T-cell (primary cell): ENCODE data around the genes ZNF37A, RET and RASGEF1A.

DNA sequence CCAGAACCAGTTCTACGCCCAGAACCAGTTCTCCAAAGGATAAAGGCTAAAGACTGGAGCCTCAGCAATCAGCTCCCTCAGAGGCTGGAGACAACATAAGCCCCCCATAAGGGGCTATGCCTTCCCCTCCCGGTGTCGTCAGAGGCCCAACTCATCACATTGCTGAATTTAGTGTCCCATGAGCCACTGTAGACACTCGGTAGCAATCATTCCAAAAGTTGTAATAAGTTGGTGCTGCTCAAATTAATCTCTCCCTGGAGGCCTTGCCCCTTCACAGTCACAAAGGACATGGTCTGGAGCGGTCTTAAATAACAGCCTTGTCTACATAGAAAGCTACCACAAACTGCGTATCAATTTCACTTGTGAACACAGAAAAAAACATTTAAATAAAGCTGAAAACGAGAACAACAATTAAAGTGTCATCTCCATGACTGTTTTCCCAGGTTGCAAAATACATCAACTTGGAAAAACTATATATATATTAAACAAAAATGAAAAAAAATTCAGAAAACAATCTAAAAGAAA lies 35.4 kb downstream of the ZNF248 start:
- PRO-cap, 7 experiments = no peak in any of the 7 experiments

GRCh38 chr10:37857877-37858453 lies 555 bp upstream of the ZNF248 start:
- PRO-cap, 7 experiments = peak in 3 of 7 experiments; most common plus-strand start chr10:37858129 (in 1); most common minus-strand start chr10:37858221 (in 3)

GRCh38 chr10:38016743-38017159 lies 6.3 kb downstream of the ZNF33A start:
- PRO-cap, 7 experiments = no peak in any of the 7 experiments

- PRO-cap, 7 experiments = peak in 7 of 7 experiments; most common plus-strand start chr10:38094365 (in 7); most common minus-strand start chr10:38094746 (in 7)
Observed at GRCh38 chr10:38094121-38095203, at the start of gene ZNF37A. ZNF37A (plus strand) TSS chr10:38094337.

- PRO-cap, 7 experiments = no peak in any of the 7 experiments
Observed at GRCh38 chr10:38107191-38107772, 13.1 kb downstream of the ZNF37A start.

GRCh38 chr10:38122846-38123519 lies 28.8 kb downstream of the ZNF37A start:
- PRO-cap, 7 experiments = no peak in any of the 7 experiments

DNA sequence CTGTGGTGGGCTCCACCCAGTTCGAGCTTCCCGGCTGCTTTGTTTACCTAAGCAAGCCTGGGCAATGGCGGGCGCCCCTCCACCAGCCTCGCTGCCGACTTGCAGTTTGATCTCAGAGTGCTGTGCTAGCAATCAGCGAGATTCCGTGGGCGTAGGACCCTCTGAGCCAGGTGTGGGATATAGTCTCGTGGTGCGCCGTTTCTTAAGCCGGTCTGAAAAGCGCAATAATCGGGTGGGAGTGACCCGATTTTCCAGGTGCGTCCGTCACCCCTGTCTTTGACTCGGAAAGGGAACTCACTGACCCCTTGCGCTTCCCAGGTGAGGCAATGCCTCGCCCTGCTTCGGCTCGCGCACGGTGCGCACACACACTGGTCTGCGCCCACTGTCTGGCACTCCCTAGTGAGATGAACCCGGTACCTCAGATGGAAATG lies 1513.6 kb downstream of the ZNF37A start:
- PRO-cap, 7 experiments = no peak in any of the 7 experiments

DNA sequence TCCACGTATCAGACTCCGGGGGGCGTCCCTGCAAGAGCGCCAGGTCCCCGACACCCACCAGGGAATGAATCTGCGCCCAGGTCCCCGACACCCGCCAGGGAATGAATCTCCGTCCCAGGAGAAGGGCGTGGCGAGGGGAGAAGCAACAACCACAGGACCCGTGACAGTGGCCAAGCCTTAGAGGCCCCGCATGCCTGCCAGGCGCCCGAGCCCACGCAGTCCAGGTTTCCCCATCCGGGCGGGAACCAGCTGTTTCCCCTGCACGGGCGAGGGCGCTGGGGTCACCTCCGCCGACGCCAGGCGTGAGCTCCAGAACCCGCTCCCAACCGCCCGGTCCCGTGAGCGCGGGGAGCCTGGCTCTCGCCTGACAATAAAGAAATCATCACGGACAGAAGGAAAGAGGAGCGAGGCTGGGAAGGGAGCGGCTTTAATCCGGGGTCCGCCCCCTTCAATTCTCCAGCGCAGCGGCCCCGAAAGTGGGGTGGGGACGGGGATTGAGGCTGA lies 29.0 kb upstream of the BMS1 start:
- PRO-cap, 7 experiments = no peak in any of the 7 experiments

GRCh38 chr10:42781696-42782284 lies 805 bp upstream of the BMS1 start:
- PRO-cap, 7 experiments = no peak in any of the 7 experiments

DNA sequence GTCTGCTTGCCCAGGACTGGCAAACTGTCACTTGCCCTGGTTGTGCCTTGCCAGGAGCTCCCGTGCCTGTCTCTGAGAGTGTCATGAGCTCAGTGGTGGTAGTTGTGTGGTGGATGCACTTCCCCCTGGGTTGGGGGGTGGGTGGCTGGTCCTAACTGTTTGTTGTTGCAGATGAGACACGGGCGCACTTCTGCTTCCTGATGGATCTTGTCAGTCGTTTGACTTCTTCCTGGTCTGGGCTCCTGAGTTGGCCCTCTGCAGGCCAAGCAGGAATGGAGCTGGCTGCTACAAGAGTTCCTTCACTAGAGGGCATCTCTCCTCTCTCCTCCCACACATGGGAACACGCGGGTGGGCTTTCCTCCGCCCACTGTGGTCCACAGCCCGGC lies 81.9 kb downstream of the BMS1 start:
- PRO-cap, 7 experiments = no peak in any of the 7 experiments

- PRO-cap, 7 experiments = no peak in any of the 7 experiments
Observed at GRCh38 chr10:43044133-43045005, 32.5 kb upstream of the RET start.

- PRO-cap, 7 experiments = no peak in any of the 7 experiments
Observed at GRCh38 chr10:43076831-43077698, at the start of gene RET. RET (plus strand) TSS chr10:43077069.

DNA sequence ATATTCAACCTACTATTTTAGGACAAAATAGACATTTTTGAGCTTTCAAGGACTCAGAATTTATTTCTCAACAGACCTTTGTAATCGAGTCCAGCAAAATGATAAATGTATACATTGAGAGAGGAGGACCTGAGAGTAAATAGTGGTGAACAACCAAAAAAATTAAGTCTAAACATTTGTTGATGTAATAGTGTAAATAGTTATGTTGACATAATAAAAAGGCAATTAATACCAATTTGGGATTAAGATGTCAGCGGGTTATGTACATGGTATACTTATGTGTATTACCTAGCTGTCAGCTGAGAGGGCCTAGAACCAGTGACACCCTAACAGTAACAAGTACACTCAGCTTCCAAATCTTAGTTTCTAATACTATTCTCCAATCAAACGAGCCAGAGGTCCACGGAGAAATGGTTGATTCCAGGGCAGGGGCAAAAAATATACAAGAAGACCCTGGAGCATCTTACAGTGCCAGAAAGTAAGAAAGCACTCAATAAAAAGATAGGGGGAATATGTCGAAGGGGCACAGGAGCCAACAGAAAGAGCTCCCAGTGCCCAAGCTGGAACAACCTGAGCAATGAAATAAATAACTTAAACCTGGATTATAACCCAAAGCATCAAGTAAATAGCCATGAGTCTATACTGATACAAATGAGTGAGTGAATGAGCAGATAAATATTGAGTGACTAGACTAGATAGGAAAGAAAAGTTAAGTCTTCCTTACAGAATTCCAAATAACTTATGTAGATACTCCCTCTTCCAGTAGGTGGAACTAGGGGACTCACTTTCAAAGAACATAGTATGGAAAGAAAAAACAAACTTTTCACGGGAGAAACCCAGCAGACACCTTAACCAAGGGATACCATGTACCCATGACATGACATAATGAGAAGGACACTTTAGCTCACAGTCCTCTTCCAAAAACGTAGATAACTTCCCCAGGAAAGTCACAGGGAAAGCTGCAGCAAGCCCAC lies 32.0 kb downstream of the CSGALNACT2 start:
- PRO-cap, 7 experiments = no peak in any of the 7 experiments

- PRO-cap, 7 experiments = peak in 1 of 7 experiments; most common plus-strand start chr10:43226088 (in 1)
Observed at GRCh38 chr10:43225547-43226222, 41.2 kb downstream of the RASGEF1A start.

GRCh38 chr10:43266802-43267237 lies at the start of gene RASGEF1A:
RASGEF1A (minus strand) TSS chr10:43267065.
- PRO-cap, 7 experiments = no peak in any of the 7 experiments

GRCh38 chr10:43304509-43305338 lies 37.9 kb upstream of the RASGEF1A start:
- PRO-cap, 7 experiments = peak in 1 of 7 experiments; most common minus-strand start chr10:43304987 (in 1)

GRCh38 chr10:43375315-43375781 lies 3.9 kb downstream of the FXYD4 start:
- PRO-cap, 7 experiments = no peak in any of the 7 experiments

DNA sequence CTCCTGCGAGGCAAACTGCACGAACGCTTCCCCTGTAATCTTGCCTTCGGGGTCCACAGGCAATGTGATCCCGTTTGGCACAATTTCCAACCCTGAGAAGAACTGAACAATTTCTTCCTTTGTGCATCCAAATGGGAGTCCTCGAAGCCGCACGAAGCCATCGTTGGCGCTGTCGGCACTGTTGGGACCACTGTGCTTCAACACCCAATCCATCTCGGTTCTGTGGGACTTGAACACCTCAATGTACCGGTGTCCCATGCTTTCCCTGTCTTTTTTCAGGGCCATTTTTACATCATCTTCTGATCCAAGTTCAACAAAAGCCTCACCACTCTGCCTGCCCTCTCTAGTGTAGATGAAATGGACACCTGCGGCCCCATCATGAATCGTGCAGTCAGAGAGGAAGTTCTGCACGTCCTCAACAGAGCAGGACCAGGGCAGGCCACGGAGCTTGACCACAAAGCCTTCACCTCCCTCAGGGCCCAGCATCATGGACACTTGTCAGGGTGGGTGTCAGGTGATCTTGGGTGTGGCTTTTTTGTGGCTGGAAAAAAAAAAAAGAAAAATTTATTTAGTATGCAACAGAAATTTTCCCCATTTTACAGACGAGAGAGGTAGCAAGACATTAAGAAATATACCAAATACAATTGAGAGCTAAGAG lies 16.1 kb downstream of the FXYD4 start:
- PRO-cap, 7 experiments = no peak in any of the 7 experiments

DNA sequence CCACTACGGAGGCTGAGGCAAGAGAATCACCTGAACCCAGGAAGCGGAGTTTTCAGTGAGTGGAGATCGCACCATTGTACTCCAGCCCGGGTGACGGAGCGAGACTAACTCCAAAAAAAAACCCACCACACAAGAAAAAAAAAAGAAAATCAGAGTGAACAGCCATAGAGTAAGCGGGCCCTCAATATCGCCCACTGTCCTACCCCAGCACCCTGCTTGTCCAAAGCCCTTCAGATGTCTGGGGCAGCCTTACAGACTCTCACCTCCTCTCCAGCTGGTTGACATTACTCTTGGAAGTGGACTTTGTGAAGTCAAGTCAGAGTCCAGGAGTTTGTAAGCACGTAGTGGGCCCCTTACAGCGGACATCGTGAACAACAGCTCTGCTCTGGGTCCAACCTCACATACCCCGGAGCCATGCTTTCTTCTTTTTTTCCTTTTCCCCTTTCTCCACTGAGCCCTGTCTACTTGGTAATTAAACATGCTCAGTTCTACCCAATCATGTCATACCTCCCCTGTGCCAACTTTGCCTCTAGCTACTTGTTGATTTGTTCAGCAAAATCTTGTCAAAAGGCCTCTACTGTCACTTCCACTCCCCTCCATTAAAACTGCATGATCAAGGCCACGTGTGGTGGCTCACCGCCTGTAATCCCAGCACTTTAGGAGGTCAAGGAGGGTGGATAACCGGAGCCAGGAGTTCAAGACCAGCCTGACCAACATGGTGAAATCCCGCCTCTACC lies 17.5 kb downstream of the HNRNPF start:
- PRO-cap, 7 experiments = no peak in any of the 7 experiments

DNA sequence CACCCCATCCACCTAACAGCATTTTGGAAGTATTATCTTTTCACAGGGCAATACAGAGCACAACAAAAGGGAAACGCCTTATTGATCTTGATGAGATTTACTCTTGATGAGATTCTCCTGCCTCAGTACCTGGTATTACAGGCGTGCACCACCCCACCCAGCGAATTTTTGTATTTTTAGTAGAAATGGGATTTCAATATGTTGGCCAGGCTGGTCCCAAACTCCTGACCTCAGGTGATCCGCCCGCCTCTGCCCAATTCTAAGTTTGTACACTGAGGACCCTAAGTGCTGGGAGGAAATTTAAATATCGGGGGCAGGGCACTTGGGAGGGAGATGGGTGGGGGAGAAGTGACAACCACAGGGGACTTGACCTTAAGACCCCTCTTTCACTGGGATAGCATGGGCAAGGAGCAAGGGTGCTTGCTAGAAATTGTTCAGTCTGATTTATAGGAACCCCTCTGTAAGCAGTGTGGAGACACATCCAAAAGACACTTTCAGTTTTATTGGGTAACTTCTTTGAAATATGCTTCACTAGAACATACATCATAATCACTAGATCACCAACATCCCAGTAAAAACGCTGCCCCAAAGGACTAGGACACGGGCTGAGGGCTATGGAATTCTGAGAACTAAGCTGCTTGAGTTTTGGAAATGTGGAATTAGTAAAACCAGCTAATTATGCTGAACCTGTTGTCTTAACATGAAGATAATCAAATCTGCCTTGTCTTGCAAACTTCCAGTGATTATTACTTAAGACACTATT lies 14.0 kb downstream of the HNRNPF start:
- PRO-cap, 7 experiments = no peak in any of the 7 experiments